Islet of Langerhans (tissue), 1 donor: ENCODE measurements around a stretch of chr22.

DNA sequence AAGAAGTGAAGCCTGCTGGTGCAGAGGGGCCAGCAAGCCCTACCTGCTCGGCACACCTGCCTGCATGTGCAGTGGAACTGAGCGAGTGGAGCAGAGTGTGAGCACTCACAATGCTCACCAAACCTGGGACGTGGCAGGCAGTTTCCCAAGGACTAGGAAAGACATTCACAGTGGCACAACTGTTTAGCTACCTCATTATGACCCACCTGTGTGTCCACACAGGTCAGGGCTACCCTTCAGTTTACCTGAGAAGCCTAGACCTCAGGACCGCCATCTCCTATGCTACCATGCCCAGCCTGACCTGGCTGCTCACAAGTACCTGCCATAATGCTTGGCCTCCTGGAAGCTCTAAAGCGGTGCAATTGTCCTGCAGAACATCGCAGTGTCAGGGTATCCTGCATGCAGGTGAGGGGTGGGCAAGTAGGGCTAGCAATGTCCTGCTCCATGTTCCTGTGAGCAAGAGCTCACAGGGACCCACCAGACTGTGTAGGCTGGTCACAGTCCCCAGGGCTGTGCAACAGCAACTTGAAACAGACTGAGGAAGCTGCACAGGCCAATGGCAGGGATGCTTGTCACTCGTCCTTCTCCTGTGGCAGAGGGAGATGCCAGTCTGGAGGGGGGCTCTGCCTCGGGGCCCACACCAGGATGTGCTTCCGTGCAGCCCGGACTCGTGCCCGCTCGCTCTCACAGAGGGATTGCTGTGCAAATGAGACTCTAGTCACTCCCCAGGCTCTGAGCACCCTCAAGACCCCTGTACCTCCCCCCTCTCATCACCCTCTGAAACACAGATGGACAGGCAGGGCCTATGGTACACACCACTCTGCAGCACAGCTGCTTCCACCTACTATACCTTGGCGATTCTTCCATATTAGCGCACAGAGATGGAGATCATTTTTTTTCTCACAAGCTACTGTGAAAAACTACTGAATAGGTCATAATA lies 3.5 kb downstream of the C22orf39 start:
- RRBS, result no CpG with 5 or more reads among the region's 15 CpGs

DNA sequence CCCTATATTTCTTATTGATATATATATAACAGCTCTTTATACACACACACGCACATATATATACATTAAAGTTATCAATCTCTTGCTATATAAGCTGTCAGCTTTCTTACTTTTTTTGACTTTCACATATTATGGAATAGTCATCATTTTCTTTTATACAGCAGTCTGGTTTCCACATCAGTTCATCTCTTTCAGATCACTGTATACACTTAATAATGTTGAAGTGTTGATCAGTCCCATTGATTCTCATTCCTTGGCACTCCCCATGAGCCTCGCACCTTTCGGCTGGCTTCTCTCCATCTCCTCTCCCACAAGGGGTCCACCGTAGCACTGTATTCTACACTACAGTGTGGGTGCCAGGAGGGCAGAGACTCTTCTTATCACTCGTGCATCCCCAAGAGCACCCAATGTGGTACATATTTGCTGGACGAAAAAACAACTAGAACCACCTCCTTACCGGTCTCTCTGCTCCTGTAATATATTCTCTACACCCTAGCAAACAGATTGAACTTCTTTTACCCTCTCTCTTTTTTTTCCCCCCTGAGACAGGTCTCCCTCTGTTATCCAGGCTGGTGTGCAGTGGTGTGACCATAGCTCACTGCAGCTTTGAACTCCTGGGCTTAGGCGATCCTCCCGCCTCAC lies 1.2 kb downstream of the C22orf39 start:
- RRBS, result no CpG with 5 or more reads among the region's 9 CpGs

- RRBS, result 6% methylated on average over 32 of the region's 113 CpGs
Observed at GRCh38 chr22:19523198-19524313, 654 bp downstream of the CLDN5 start.

DNA sequence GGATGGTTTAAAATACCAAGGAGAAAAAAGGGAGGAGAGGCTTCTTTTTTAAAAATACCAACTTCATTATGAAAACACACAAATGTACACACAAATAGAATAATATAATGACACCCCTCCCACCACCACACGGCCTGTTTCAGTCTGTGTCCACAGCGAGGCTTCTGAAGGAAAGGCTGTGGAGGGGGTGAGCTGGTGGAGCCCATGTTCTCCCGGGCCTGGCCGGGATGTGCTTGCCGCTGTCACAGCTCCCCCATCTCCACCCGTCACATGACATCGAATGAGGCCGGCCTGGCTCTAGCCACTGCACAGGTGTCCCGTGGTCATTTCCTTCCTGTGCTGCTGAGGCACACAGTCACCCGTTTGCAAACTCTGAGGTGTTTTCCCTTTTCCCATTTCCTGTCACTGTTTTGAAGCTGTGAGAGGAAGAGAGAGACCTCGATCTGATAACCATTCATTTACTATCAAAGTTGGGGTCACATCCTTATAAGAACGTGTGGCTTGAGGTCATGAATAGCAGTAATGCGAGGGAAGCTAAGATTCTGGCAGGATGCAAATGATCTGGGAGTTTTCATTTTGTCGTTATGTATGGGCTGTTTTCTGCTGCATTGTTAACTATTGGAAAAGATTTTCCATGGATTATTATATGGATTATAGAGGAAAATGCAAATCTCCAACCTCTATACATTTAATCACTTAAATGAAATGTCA lies 55.7 kb upstream of the CLDN5 start:
- RRBS, result 42% methylated on average over 5 of the region's 14 CpGs

- RRBS, result no CpG with 5 or more reads among the region's 7 CpGs
Observed at GRCh38 chr22:19619317-19619851, 94.9 kb upstream of the SEPTIN5 start.

GRCh38 chr22:19622187-19622637 lies 92.1 kb upstream of the SEPTIN5 start:
- RRBS, result no CpG with 5 or more reads among the region's 10 CpGs

DNA sequence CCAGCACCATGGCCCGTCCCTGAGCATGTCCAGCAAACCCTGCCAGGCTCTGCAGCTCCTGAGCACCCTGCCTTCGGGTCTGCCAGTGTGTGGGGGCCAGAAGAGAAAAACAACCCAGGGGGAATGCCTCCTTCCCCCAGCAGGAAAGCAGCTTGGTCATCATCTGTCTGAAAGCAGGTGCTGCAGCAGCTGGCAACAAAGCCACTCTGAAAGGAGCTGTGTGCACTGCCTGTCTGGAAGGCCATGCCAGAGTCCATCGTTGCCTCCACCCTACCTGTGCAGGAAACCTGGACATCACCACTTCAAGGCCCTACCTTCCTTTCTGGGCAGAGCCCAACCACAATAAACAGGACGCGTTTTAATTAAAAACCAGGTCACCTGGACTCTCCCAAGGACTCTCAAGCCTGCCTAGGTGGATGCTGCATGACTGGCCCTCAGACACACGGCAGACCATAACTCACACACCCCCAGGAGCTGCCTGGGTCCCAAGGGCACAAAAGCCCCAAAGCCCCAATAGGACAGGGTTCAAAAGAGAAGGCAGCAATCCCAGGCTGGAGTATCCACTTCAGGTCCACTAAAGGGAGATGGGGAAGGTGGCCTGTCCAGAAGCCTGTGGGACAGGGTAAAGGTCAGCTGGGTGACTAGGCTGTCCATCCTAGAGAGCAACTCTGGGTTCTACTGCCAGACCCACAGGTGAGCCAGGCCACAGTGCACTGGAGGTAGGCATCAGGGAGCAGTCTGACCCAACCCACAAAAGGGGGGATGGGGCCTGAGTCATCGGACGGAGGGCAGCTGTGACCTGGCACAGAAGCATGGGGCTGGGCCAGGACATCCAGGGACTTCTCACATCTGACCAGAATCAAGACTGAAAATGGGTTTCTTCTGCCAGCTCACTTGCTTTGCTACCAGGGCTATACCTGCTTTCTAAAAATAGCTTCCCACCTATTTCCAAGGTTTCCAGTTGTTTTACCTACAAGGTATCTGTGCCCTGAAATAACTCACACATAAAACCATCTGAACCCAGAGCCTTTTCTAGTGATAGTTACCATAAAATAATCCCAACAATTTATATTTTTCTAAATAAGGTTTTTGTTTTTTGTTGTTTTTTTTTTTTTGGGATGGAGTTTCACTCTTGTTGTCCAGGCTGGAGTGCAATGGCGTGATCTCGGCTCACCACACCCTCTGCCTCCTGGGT lies 6.0 kb downstream of the GNB1L start:
- RRBS, result no CpG with 5 or more reads among the region's 10 CpGs

DNA sequence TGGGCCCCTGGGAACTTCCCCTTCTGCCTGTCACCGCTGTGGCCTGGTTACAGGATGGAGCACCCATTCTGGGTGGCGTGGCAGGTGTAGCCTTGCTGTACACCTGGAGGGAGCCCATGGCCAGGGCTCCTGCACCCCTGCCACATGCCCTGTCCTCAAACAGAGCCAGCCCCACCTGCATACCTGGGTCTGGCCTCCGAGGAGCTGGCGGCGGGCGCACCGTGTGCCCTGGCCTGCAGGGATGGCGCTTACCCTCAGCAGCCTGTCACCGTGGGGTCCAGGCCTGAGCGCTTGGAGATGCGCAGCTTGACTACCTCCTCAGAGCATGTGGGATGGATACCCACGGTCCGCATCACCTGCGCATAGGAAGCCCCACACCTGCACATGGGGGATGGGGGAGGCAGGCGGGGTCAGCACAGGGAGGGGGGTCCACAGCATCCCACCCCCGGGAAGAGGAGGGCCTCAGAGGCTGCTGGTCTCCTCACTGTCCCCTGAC lies 22.2 kb upstream of the GNB1L start:
- RRBS, result no CpG with 5 or more reads among the region's 16 CpGs

GRCh38 chr22:19877870-19878588 lies 23.4 kb upstream of the GNB1L start:
- RRBS, result no CpG with 5 or more reads among the region's 21 CpGs

DNA sequence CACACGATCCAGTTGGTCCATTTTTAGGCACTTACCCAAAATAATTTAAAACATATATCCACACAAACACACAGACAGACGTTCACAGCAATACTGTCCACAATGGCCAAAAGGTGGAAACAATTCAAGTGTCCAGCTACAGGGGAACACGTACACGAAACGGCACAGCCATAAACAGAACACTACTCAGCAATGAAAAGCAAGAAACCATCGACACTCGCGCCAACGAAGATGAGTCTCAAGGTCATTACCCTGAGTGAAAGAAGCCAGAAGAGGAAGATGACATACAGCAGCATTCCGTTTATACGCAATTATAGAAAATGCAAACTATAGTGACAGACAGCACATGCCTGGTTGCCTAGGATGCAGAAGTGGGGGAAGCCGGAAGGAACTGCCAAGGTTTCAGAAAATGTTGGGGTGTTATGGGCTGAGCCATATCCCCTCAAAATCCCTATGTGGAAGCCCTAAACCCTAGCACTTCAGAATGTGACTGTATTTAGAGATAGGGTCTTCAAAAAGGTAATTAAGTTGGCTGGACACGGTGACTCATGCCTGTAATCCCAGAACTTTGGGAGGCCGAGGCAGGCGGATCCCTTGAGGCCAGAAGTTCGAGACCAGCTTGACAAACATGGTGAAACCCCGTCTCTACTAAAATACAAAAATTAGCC lies 13.2 kb upstream of the COMT start:
- RRBS, result no CpG with 5 or more reads among the region's 17 CpGs

DNA sequence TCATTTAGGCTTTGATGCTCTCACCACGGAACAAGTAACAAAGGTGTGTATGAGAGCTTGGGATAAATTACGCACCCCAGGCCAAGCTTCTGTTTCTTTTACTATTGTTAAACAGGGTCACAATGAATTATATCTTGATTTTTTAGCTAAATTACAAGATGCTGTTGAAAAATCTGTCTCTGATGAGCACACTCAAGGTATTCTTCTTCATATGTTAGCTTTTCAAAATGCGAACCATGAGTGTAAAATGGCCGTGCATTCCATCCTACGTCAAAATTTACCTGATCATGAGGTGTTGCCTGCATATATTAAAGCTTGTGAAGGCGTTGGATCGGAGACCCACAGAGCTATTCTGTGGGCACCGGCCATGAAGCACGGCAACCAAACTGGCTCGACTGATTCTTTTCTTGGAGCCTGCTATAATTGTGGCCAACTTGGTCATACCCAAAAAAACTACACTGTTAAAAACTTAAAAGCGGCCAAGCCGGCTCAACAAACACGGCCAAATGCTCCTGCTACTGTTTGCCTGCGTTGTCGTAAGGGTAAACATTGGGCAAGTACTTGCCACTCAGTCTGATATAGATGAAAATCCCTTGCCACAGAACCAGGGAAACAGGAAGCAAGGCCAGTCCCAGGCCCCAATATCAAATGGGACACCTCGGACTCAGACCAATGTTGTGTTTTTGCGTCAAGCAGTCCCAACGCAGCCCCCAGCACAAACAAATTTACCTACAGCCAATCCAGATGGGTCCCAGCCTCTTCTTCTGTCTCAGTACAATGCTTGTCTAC lies 4.1 kb upstream of the COMT start:
- RRBS, result no CpG with 5 or more reads among the region's 18 CpGs

DNA sequence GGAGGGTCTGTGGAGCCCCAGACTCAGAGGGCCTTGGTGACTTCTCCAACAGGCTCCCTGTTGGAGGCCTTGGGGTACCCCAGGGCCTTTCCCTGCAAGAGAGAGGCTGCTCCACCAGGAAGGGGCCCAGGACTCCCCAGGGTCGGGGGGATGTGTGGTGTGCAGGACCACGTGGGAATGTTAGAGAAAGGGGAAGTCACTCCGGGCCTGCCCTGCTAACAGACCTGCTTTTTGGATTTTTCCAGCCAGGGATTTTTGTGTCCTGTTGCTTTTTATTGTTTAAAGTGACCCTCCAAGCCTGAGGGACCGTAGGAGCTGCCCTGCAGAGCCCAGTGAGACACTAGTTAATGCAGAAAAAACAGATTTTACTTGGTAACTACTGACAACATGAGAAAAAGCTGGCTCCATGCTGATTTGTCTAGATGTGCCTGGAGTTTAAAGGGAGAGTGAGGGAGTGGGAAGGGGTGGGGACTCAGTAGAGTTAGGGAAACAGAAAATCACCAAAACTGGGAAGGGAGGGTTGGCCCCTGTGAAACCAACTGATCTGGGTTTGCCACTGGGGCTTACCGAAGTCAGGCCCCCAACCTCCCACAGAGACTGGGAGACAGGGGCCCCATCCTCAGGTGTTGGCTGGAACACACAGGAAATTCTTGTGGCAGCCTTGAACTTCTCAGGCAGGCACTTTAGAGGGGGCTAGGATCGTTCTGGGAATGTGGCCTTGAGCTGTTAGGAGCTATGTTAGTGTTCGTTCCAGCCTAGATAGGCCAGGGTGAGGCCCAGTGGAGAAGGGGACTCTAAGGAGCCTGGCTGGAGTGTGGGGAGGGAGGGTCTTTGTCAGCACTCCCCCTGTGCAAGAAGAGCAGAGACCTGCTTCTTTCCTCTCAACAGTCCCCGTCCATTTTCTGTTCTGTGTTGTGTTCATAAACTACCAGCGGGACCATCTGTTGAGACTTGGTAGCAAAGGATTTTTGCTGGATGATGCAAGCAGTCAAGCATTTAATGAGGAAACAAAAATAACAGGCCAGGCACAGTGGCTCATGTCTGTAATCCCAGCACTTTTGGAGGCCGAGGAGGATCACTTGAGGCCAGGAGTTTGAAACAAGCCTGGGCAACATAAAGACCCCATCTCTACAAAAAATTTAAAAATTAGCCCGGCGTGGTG lies 1.1 kb upstream of the TXNRD2 start:
- RRBS, result no CpG with 5 or more reads among the region's 12 CpGs

- RRBS, result no CpG with 5 or more reads among the region's 15 CpGs
Observed at GRCh38 chr22:19970259-19970862, 28.7 kb upstream of the TXNRD2 start.

GRCh38 chr22:19986856-19987637 lies 29.6 kb downstream of the ARVCF start:
- RRBS, result 5% methylated on average over 33 of the region's 71 CpGs

DNA sequence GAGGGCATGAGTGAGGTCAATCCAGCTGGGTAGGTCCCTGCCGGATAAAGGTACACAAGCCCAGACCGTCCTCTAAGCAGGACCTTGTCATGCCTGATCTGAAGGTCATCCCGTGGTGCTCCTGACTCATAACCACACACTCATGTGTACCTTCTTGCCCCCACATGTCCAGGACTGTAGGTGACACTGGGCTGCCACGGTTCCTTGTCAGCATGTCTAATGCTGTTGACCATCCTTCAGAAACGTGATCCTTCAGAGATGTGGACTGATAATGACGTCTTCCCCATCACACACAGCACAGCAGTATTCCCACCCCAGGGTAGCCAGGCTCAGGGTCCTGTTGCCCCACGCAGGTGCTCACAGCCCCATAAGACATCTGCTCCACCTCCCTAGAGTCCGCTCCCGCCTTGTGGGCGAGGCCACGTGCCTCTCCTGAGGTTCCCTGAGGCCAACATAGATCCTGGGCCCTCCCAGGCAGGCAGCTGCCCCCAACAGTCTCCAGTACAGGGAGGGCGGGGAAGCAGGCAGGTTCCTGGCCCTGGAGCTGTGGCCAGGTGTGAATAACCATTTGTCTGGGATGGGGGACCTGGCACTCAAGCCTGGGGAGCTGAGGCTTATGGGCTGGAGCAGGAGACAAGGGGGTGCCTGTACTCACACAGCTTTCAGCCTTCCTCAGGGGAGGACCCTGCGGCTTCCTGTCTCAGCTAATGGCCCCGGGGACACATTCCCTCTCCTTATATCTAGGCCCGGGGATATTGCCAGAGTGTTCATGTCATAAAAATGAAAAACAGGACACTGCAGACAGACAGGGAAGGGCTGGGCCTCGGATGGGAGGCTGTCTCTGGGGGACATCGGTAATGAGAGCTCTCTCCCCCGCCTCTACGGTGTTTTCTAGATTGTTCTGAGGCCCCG lies 5.8 kb downstream of the ARVCF start:
- RRBS, result no CpG with 5 or more reads among the region's 20 CpGs

DNA sequence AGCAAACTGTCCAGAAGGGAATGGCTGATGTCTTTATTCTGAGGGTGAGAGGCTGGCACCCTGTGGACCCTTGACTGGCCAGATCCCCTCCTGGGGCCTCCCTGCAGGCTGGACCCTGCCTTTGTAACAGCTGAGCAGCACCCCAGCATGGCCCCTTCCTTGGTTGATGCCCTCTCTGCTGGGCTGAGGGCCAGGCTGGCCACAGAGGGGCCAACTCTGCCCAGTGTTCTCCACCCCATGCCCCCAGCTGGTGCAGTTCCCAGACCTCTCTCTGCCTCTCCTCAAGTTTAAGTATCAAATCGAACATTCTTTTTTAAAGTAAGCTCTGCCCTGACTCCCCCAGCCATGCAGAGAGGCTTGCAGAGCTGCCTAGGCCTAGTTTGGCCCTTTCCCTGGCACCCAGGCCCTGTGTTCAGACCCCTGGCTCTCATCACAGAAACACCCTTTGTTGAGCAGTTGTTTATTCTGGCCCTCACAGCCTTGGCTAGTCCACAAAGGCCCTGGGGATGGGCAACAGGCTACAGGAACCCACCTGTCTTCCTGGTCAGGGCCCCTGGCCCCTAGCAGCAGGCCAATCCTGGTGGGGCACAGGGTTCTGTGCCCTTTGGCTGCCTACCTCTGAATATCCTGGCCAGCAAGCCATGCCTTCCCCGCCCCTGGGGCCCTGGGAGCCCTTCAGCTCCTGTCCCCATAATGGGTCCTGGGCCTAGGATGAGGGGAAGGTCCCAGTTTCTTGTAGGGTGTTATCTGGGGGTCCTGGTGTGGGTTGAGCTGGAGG lies 3.9 kb upstream of the RANBP1 start:
- RRBS, result no CpG with 5 or more reads among the region's 2 CpGs

- RRBS, result 88% methylated on average over 5 of the region's 13 CpGs
Observed at GRCh38 chr22:20147320-20147931, 3.4 kb downstream of the CCDC188 start.

GRCh38 chr22:20159911-20160627 lies 9.2 kb upstream of the CCDC188 start:
- RRBS, result 59% methylated on average over 2 of the region's 18 CpGs

DNA sequence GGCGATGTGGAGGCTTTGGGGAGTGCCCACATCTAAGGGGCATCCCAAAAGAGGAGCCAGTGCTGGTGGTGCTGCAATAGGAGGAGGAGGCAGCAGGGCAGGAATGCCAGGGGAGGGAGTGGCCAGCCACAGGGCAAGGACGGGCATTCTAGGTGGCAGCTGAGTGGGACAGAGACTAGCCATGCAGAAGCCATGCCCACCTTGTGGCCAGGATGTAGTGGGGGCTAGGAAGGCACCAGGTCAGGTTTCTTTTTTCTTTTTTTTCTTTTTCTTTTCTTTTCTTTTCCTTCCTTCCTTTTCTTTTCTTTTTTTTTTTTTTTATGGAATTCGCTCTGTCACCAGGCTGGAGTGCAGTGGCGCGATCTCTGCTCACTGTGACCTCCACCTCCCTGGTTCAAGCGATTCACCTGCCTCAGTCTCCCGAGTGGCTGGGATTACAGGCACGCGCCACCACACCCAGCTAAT lies 18.8 kb downstream of the DGCR6L start:
- RRBS, result no CpG with 5 or more reads among the region's 9 CpGs

GRCh38 chr22:20313429-20313914 lies 6.4 kb downstream of the DGCR6L start:
- RRBS, result no CpG with 5 or more reads among the region's 6 CpGs